Right atrium auricular region (tissue), 2 donors: ENCODE data around the genes FOXE1, TRMO and ANKS6.

DNA sequence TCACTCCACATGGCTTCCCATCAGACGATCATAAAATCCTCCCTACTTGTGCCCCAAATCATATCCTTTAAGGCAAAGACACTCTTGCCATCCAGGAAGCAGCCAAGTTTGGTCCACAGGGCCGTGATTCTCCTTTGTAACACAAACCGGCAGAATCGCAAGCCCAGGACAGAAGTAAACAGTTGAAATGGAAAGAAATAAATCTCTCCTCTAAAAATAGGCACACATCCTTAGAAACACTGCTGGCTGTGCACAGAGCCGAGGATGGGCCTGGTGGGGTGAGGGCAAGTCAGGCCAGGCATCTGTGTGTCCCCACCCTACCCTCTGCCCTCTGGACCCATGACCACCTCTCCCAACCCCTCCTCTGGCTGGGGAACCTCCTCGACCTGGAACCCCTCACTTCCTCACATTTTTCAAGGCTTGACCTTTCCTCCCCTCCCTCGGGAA, 30.5 kb downstream of the TMOD1 start:
- PRO-cap = no peak
- RAMPAGE, long total RNA, 2 experiments = no peak in any of the 2 experiments

GRCh38 chr9:97851732-97852846, 937 bp upstream of the FOXE1 start:
- PRO-cap = no peak
- RAMPAGE, long total RNA, 2 experiments = no peak in any of the 2 experiments

DNA sequence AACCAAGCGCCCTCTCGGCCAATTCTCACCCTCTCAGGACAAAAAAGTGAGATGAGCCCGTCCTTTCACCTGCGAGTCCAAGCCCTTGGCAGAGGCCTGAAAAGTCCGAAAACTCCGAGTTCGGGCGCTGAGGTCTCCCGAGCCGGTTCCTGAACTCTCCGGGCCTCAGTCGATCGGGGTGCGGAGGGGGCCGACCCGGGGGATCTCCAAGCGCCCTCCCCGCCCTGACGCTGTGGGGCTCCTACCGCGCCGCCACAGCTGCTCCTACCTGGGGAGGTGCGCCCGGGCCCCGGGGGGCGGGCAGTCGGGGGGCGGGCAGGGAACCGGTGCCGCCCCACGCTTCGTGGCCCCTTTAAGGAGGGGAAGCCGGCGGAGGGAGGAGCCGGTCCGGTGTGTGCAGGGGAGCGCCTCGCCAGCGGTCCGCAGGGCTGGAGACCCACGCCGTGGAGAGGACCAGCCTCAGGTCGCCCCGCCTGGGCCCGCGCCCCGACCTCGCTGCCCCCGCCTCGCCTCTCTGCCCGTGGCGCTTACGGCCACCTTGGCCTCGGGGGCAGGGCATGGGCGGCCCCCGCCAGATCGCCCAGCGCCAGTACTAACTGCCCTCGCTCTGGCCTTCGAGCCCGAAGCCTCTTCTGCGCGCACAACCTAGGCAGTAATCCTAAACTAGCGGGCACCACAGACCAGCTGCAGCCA, at the start of gene FOXE1:
TSS of gene FOXE1 (plus strand) at position 380 of the 693 bp plus-strand sequence.
- PRO-cap = no peak
- RAMPAGE, long total RNA, 2 experiments = no peak in any of the 2 experiments

DNA sequence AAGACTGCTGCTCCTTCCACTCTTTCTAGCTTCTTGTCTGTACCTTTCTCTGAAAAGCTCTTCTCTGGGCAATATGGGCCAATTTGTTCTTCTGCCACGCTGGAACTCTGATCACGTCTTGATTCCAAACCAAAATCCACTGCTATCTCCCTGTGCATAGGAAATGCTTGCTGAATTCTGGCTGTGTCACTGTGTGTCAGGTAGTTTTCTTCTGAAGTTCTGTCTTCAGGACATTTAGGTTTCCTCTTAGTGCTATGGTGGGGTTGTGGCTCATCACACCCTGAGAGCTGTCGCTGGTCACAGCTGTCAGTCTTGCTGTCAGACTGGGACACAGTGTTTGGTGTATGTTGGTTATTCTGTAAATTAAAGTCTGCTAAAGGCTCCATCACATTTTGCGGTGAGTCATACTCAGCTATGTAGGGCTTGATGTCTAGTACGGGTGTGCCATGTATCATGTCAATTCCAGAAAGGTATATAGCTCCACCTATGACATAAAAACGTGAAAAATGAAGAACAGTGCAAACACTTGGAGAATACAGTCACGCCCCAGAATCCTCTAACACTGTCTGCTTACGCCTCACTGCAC, 12.1 kb downstream of the TRMO start:
- PRO-cap = no peak
- RAMPAGE, long total RNA, 2 experiments = no peak in any of the 2 experiments

DNA sequence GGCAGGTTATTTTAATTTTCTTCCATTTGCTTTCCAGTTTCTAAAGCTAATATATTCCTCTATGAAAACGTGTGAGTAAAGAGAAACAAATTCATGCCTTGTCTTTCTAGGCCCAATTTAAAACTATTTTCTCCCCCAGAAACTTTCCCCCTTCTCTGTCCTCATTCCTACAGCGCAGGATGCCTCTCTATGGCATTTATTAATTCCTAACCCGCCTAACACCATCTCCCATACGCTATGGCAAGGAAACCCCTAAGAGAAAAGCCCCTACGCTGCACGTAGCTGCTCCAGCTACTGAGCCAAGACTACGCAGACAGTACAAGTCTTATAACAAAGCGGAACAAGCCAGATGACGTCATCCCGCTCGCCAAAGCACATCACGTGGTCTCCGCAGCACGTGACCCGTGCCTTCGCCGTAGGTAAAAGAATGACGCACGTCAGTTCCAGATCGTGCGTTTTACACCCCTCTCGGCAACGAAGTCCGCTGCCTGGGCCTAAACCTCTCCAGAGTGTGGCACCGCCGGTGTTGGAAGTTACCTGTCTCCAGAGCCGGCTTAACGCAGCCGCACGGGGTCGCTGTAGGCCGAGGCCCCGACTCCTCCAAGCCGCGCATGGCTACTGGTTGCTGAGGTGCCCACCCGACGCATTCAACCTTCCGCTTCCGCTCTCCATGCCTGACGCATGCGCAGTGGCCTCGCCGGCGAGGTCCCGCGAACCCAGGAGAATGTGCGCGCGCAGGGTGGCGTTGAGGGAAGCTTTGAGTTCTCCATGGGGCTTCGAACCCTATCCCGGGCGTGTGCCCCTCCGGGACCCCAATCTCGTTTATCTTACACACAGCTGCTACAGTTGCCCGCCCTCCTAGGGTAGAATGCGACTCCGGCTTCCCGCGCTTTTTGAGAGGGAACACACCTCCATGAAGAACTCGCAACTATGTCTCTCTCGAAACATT, at the start of gene TRMO:
TSS of gene TRMO (minus strand) at position 620 of the 949 bp plus-strand sequence.
- PRO-cap = bidirectional peak, plus-strand start at position 440 of the sequence, minus-strand start at position 301 of the sequence; bidirectional peak, plus-strand start at position 721 of the sequence, minus-strand start at position 620 of the sequence
- RAMPAGE, long total RNA, 2 experiments = start-site peak on the minus strand in 2 of 2 experiments, centred at positions 607 to 619 of the sequence, 27 to 47 reads per replicate

- PRO-cap = bidirectional peak, plus-strand start at chr9:97981180, minus-strand start at chr9:97981123
- RAMPAGE, long total RNA, 2 experiments = no peak in any of the 2 experiments
Measured at GRCh38 chr9:97980917-97981822, 2.0 kb upstream of the ANP32B start.

DNA sequence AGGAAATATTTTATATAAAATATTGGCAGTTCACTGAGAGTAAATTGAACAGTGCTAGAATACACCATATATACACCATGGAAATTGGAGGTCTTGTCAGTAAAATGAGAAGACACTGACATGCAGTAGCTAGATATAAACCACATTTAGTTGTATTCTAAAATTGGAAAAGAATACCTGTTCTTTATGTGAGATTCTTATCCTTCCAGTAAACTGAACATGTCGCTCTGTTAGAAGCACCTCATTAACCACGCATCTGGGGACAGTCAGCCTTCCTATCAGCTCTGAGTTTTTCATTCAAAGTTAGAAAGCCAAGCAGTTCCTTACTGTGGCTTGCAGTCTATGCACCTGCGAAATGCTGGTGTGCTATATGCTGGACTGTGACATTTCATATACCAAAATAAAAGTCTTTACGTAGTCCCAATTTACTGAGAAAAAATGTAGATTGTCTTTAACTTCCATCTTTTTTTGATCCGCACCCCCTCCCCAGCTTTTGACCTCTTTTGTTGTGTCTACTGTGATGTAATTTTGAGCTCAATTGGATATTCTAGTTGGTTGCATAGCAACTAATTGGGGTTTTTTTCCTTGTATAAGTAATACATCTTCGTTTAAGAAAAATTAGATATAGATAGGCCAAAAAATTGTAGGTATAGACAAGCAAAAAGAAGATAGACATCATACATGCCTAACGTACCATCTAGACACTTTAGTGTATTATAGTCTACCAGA, 4.4 kb downstream of the ANP32B start:
- PRO-cap = no peak
- RAMPAGE, long total RNA, 2 experiments = no peak in any of the 2 experiments

DNA sequence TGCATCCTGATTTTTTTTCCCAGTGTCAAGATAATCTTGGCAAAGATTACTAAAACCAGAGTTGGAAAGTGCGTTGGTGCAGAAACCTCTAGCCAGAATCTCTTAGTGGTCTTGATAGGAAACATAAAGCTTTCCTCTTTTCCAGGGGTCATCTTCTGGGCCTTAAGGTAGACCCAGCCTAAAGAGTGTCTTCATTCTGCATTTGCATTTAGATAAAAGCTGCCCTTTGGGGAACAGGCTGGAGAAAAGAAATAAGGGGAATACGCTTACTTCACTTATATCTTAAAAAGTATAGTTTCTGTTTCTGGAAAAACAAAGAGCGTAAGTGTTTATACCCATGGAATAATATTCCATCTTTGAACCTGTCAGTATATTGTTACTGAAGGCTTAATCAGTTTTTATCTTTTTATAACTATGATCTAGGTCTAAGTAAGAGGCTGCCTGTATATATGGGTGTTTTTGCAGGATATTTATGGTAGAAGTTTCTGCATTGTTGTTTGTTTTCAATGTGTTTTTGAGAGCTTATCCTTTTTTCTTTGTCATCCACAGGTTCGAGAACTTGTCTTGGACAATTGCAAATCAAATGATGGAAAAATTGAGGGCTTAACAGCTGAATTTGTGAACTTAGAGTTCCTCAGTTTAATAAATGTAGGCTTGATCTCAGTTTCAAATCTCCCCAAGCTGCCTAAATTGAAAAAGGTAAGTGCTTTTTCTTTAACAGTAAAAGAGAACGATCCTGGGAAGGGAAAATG, 11.1 kb downstream of the ANP32B start:
- PRO-cap = no peak
- RAMPAGE, long total RNA, 2 experiments = no peak in any of the 2 experiments

GRCh38 chr9:98021389-98022068, 35.0 kb upstream of the NANS start:
- PRO-cap = no peak
- RAMPAGE, long total RNA, 2 experiments = no peak in any of the 2 experiments

- PRO-cap = no peak
- RAMPAGE, long total RNA, 2 experiments = no peak in any of the 2 experiments
Measured at GRCh38 chr9:98035455-98035904, 21.1 kb upstream of the NANS start.

DNA sequence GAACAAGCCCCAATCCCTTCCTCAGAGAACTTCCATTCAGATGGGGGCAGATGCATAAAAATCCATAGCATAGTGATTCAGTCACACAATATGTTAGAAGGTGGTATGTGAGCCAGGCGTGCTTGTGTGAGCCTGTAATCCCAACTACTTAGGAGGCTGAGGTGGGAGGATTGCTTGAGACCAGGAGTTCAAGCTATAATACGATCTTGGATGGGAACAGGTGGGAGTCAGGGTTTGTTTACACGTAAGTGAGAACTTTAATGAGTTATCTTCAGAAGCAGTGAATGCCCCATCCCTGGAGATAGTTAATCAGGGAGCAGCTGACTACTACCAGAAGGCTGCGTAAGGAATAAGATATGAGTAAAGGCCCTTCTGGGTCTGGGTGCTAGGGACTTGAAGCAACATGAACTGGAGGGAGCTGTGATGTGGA, 27.2 kb downstream of the NANS start:
- PRO-cap = no peak
- RAMPAGE, long total RNA, 2 experiments = no peak in any of the 2 experiments

GRCh38 chr9:98085582-98085945, 29.0 kb downstream of the NANS start:
- PRO-cap = no peak
- RAMPAGE, long total RNA, 2 experiments = no peak in any of the 2 experiments

- PRO-cap = no peak
- RAMPAGE, long total RNA, 2 experiments = no peak in any of the 2 experiments
Measured at GRCh38 chr9:98099598-98100424, 19.2 kb downstream of the TRIM14 start.

- PRO-cap = no peak
- RAMPAGE, long total RNA, 2 experiments = no peak in any of the 2 experiments
Measured at GRCh38 chr9:98177003-98177422, 15.4 kb downstream of the CORO2A start.

- PRO-cap = no peak
- RAMPAGE, long total RNA, 2 experiments = no peak in any of the 2 experiments
Measured at GRCh38 chr9:98256594-98257190, 1.2 kb upstream of the TBC1D2 start.

DNA sequence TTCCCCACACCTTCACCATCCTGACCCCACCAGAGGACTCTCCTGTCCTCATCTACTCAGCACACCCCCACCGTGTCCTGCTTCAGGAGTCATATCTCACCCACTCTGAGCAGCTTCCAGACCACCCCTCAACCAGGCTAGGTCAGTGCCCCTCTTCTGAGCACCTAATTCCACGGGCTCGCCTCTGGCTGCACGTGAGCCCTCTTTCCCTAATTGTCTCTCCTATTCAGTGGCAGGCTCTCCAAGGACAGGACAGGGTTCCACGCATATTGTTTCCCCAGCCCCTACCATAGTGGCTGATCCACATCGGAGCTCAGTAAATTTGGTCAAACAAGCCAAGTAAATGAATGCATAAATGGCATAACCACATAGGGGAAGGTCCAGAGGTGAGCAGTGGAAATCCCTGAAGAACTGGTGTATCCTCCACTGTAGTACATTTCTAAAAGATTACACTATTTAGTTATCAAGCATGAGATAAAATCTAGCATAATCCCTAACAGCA, 4.2 kb downstream of the ANKS6 start:
- PRO-cap = no peak
- RAMPAGE, long total RNA, 2 experiments = no peak in any of the 2 experiments

DNA sequence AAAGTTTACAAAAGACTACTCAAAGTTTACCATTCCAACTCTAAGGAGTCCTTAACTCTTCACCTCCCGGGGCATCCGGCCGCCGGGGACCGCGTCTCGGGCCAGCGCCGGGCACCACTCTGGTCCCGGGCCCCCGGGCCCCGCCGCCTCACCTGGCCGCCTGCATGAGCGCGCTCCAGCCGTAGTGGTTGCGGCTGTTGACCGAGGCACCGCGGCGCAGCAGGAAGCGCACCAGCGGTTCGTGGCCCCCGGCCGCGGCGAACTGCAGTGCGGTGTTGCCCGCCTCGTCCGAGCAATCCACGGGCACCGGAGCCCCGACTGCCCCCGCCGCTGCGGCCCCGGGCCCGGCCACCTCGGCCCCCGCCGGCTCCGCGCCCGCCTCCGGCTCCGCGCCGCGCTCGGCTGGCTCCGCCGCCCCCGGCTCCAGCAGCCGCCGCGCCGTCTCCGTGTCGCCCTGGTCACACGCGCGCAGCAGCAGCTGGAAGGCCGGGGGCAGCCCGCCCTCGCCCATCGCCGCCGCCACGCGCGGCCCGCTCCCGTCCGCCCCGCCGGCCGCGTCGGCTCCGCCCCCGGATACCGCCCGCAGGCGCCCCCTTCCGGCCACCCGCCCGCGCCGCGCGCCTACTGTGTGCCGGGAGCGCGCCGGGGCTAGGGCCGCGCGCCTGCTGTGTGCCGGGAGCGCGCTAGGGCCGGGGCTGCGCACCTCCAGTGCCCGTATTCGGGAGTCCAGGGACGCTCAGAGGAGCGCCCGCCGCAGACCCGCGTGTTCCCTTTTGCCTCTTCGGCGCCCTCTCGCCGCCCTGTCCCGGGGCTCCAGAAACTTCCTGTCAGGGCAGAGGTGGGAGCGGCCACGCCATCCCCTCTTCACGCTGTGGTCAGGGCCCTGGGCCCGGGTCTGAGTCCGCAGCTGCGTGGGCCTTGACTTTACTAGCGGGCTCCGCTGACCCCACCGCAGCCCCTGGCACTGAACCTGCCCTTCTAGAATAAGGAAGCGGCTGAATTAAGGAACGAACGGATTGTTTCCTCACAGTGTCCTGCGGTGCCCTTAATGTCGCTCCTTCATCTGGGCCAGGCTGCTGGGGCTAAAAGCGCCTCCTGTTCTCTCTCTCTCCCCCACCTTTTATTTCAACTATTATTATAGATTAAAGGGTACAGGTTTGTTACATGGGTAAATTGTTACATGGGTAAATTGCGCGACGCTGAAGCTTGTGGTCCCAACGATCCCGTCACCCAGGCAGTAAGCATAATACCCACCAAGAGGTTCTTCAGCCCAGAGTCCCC, at the start of gene ANKS6:
TSS of gene ANKS6 (minus strand) at position 575 of the 1,281 bp plus-strand sequence.
- PRO-cap = bidirectional peak, plus-strand start at position 708 of the sequence, minus-strand start at position 575 of the sequence
- RAMPAGE, long total RNA, 2 experiments = no peak in any of the 2 experiments

GRCh38 chr9:98922806-98923409, 20.8 kb upstream of the COL15A1 start:
- PRO-cap = no peak
- RAMPAGE, long total RNA, 2 experiments = no peak in any of the 2 experiments

- PRO-cap = no peak
- RAMPAGE, long total RNA, 2 experiments = no peak in any of the 2 experiments
Measured at GRCh38 chr9:99072686-99073009, 32.3 kb upstream of the TGFBR1 start.

DNA sequence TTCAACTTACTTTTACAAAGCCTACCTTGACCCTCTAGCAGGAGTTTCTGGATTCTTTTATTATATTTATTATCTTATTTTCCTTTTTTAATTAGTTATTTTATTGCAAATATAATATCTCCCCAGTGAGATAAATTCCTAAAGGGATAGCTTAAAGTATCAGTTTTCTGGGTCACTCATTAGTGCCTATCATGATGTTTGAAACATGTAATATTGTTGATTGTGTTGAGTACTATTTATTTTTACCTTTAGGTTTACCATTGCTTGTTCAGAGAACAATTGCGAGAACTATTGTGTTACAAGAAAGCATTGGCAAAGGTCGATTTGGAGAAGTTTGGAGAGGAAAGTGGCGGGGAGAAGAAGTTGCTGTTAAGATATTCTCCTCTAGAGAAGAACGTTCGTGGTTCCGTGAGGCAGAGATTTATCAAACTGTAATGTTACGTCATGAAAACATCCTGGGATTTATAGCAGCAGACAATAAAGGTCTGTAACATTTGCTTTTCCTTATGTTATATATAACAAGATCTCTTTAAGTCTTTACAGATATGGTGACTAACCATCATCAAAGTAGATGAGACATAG, 32.8 kb downstream of the TGFBR1 start:
- PRO-cap = no peak
- RAMPAGE, long total RNA, 2 experiments = no peak in any of the 2 experiments